Smooth muscle cell (in vitro differentiated cells): ENCODE results near the genes SCGB2A1, SCGB1D2 and EML3.

- RAMPAGE, long total RNA: no peak
These were observed 29.9 kb downstream of the INCENP start for GRCh38 chr11:62153713-62154186.

DNA sequence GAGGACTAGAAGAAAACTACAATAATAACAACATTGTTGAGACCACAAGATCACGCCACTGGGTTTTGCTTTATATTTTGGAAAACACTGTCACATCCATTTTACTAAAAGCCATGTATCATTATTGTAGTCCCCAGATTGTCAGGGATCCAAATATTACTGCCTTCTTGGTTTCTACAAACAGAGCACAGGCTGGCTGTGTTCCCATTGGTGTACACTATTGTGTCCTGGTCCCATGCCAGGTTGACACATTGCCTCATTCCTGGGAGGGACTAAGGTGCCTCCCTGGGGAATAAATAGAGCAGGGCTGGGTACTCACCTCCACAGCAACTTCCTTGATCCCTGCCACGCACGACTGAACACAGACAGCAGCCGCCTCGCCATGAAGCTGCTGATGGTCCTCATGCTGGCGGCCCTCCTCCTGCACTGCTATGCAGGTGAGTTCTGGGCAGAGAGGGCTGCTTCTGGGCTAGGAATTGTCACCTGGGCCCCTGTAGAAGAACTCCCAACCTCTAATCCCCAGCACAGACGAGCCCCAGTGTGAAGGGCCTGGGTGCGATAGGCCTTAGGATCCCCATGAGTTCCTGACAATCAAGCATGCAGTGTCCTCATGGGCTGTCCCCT, at the start of gene SCGB2A1:
Gene SCGB2A1, plus strand, starts transcription at position 324 of the 624 bp plus-strand sequence.
- RAMPAGE, long total RNA: no peak

DNA sequence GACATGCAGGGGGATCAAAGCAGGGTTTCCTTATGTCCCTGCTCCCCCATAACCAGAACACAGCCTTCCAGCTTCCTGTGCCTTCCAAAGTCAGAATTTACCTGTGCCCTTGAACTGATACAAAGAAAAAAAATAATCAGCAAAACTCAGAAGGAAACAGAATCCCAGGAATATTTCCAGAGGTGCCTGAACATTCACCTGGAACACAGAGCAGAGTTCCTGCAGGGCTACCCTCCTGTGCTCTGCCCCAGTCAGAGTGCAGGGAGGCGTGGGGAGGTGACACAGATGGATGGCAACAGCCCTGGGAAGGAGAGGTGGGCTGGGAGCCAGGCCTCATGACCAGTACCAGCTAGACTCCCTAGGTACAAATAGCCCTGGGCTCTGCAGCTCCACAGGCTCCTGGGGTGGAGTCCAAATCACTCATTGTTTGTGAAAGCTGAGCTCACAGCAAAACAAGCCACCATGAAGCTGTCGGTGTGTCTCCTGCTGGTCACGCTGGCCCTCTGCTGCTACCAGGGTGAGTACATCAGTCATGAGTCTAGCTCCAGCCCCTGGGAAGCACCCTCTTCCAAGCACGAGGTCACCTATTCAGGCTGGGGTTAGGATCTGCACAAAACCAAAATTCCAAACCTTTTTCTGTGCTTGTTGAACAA, at the start of gene SCGB1D2:
Gene SCGB1D2, plus strand, starts transcription at position 394 of the 653 bp plus-strand sequence.
- RAMPAGE, long total RNA: no peak

GRCh38 chr11:62399067-62399492, 19.8 kb upstream of the SCGB1A1 start:
- RAMPAGE, long total RNA: no peak

DNA sequence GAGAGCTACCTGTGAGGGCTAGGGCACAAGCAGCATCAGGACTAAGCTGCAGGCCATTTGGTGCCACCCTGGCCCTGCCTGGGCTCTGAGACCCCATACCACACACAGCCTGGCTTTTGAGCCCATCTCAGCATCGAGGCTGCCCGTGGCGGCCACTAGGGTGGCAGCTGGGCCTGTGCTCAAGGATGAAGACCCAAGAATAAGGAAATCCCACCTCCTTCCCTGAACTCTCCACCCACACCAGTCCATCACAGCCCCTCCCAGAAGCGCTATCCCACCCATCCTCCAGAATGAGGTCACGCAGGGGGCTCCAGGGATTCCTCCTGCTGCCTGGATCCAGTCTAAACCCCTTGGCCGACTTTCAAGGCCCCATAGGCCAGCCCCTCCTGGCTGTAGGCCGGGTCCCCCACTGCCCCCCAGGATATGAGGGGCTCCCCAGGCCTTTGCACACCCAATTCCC, 19.0 kb upstream of the SCGB1A1 start:
- RAMPAGE, long total RNA: no peak

DNA sequence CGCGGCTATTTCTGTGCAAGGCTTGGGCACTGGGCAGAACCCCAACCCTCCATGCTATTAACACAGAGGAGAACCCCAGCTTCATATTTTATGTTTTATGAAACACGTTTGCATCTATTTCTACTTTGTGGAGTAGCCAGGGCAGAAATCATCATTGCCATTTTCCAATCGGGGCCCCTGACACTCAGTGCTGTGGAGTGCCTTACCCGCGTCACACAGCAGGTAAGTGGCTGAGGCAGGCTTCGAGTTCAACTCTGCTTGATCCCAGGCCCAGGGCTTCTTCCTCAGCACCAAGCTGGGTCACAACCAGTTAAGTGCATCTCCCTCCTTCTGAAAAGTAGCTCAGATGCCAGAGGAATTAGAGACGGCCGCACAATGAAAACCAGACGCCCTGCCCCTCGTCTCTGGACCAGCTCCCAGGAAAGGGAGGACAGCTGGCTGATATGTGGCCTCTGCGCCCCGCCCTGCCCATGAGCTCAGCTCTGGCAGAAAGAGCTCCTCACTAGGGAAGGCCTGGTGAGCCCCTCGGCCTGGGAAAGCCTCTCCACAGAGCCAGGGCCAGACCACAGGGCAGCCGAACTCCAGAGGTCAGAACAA, 18.2 kb upstream of the SCGB1A1 start:
- RAMPAGE, long total RNA: no peak

DNA sequence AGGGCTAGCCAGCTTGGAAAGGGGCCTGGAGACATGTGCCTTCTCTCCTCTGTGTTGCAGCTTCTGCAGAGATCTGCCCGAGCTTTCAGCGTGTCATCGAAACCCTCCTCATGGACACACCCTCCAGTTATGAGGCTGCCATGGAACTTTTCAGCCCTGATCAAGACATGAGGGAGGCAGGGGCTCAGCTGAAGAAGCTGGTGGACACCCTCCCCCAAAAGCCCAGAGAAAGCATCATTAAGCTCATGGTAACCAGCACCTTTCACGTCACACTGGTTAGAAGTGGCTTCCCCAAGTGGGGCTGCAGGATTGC, 3.3 kb downstream of the SCGB1A1 start:
- RAMPAGE, long total RNA: no peak

DNA sequence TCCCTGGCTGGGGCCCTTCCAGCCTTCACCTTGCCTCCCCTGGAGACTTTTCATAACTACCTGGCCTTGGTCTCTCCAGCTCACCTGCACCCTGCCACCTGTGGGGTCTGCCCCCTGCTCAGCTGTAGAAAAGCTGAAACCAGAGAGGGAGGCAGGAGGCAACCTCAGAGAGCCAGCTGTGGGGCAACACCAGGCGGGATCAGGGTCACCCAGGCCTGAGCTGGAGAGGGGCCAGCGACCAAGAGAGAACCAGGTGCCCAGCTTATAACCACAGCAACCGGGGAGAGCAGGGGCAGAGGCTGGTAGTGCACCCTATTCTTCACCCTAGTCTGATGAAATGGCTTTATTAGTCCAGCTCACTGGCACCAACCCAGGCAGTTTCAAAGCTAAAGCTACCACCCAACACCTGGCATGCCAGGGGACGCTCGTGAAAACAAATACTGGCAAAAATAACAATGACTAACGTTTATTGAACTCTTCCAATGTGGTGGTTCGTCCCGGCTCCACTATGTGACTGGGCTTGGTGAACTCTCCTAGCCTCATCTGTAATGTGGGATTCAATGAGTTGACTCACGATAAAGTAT, 30.5 kb downstream of the SCGB1A1 start:
- RAMPAGE, long total RNA: no peak

- RAMPAGE, long total RNA: no peak
These were observed 46.3 kb downstream of the AHNAK start for GRCh38 chr11:62500113-62500965.

- RAMPAGE, long total RNA: no peak
These were observed 2.7 kb downstream of the AHNAK start for GRCh38 chr11:62543903-62544277.

DNA sequence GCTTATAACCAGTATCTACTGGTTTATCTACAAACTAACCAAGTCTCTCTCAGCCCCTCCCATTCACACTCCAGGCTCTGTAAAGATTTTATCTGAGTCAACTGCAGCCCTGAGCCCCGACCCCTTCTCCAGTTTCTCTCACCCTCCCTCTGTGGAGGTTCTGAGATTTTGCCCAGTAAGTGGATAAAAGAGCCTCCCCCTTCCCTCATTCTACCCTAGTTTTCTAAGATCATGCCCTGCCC, 9.2 kb upstream of the AHNAK start:
- RAMPAGE, long total RNA: no peak

DNA sequence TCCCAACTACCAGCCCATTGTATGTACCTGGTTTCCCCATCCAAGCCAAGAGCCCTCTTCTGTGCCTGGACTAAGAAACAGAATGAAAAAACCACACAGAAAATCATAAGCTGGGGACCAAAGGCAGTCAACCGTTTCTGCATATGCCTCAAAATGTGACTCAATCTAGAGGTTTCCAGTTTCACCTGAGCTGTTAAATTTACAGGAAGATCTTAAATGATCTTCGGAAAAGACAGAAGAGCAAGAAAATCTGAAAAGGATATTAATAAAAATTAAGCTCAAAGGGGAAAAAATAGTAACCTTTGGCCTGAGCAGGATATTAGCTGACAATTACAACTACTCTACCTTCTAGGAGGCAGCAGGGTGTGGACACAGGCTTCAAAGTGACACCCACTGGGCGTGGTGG, 10.8 kb upstream of the AHNAK start:
- RAMPAGE, long total RNA: no peak

- RAMPAGE, long total RNA: no peak
These were observed 2.9 kb downstream of the EEF1G start for GRCh38 chr11:62570704-62571309.

GRCh38 chr11:62572961-62573539, 641 bp downstream of the EEF1G start:
- RAMPAGE, long total RNA: no peak

GRCh38 chr11:62591731-62592736, 711 bp upstream of the TUT1 start:
- RAMPAGE, long total RNA: no peak

GRCh38 chr11:62594889-62595430, 3.6 kb upstream of the TUT1 start:
- RAMPAGE, long total RNA: no peak

DNA sequence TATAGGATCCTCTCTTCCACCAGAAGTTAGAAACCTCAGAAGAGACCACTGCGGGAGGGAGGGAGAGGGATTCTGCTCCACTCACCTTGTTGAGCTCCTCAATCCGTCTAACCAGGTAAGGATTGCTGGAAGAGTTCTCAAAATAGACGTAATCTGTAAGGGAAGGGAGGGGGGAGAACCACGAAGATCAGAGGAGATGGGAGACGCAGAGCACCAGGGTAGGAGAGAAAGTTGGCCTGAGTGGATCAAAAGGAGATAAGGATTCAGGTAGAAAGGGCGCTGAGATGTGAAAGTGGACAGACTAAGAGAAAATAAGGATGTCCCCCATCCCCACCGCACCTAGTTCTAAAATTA, 1.2 kb downstream of the MTA2 start:
- RAMPAGE, long total RNA: no peak

GRCh38 chr11:62600891-62601386, 726 bp downstream of the MTA2 start:
- RAMPAGE, long total RNA: no peak

DNA sequence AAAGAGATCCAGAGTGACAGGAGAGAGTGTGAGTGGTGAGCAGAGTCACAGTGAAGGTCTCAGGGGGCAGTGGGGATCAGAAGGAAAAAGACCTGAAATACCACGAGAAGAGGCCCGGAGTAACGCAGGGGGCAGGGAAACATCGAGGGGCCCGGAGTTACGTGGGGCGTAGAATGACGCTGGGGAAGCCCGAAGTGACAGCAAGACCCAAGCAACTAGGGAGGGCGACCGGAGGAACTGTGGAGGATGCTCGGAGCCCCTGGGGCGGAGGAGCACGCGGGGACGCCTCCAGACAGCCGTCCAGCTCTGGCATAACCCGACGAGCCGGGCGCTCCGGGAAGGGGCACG, 537 bp downstream of the EML3 start:
- RAMPAGE, long total RNA: no peak

GRCh38 chr11:62612412-62612808, at the start of gene EML3:
Gene EML3, minus strand, starts transcription at chr11:62612775.
- RAMPAGE, long total RNA: no peak